Myometrial cell (primary cell): Measurements from ENCODE around the gene BAK1.

- RAMPAGE, long total RNA = start-site peak on the minus strand at chr6:33580201-33580250, 54 and 63 reads in 2 replicates
Measured at GRCh38 chr6:33579874-33580700, at the start of gene BAK1. BAK1 (minus strand) TSS chr6:33580276.

GRCh38 chr6:33633361-33634371 is 12.5 kb downstream of the ITPR3 start:
- RAMPAGE, long total RNA = no peak

DNA sequence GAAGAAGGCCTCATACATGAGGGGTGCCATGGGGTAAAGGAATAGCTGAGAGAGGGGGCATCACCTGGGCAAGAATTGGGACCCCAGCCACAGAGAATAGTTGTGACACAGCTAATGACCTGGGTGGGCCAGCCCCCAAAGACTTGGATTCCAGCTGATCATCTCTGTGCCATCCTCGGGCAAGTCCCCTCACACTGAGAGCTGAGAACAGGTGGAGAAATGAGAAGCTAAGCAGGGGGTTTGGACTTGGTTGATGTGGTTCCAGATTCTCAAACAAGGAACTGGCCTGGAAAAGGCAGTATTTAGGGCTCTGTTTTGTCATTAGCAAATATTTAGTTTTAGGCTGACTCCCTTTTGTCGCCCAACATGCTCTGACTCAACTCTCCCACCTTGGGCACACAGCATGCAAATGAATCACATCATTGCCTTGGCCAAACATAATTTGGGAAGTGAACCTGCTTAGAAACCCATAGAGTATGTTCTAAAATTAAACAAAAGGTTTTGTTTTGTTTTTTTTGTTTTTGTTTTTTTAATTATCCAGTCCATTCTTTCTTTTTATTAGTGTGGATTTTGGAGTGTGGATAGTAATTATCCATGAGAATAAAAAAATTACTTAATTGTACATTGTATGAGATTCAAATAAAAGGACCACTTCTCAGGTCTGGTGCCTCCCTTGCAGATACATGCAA is 9.5 kb upstream of the UQCC2 start:
- RAMPAGE, long total RNA = no peak

GRCh38 chr6:33737125-33738007 is 9.3 kb downstream of the IP6K3 start:
- RAMPAGE, long total RNA = no peak

GRCh38 chr6:33740039-33740521 is 6.6 kb downstream of the IP6K3 start:
- RAMPAGE, long total RNA = no peak

- RAMPAGE, long total RNA = no peak
Measured at GRCh38 chr6:33746000-33746736, 537 bp downstream of the IP6K3 start.

GRCh38 chr6:33782359-33782834 is 6.5 kb downstream of the LEMD2 start:
- RAMPAGE, long total RNA = no peak

DNA sequence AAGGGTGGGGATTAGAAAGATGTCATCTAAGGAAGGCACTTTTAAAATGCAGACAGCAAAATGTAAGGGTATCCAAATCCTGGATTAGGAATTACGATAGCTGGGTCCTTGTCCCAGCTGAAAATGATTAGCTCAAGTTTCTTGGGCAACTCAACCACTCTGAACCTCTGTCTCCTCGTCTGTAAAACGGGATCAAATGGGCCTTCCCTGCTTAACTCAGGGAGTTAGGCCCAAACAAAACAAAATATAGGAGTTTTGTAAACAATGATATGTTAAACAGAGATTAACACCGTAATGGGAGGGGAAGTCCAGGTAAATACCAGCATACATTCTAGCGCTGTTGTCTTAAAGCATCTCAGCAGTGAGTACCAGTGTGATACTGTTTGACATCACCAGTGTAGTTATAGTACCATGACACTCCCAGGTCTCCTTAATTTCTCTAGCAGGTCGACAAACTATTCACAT is 2.0 kb downstream of the LEMD2 start:
- RAMPAGE, long total RNA = no peak

DNA sequence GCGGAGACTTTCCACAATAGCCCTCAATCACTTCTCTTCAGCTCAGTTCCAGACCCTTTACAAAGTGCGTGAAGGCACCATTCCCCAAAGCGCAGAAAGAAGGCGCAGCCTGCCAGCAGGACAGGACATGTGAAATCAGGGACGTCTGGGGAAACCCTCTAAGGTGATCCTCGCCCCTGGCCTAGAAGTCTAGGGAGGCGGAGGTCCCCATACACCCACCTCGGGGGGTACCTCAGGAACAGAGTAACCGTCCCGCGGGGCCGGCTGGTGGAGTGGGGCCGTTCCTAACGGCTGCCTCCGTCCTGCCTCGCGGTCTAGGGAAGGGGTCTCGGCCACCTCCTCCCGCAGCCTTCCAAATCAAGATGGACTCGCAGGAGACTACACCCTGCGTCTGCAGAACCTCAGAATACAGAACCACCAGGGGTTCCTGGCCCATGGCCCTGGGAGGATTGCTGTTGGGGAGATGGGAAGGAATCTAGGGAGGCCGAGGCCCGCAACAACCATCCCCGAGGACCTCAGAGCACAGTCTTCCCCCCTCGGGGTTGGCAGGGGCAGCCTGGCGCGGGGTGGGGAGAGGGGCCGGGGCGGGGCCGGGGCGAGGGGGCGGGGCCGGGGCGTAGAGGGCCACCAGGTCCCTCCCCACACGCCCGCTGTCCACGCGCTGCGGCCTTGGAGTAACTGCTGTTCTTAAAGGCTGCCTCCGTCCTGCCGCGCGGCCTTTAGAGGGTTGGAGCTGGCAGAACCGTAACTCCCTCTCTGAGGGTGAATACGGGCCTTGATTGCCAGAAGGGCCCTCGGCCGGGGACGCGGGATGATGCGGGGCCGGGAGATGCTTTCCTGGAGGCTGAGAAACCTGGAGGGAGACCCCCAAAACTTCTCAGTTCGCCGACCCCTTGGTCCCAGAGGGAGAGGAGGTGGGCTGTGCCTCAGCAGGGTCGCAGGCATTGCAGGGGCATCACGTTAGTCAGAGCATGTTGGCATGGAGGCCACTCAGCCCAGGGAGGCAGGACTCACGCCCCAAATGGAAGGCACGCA is 89.0 kb upstream of the MLN start:
- RAMPAGE, long total RNA = no peak

DNA sequence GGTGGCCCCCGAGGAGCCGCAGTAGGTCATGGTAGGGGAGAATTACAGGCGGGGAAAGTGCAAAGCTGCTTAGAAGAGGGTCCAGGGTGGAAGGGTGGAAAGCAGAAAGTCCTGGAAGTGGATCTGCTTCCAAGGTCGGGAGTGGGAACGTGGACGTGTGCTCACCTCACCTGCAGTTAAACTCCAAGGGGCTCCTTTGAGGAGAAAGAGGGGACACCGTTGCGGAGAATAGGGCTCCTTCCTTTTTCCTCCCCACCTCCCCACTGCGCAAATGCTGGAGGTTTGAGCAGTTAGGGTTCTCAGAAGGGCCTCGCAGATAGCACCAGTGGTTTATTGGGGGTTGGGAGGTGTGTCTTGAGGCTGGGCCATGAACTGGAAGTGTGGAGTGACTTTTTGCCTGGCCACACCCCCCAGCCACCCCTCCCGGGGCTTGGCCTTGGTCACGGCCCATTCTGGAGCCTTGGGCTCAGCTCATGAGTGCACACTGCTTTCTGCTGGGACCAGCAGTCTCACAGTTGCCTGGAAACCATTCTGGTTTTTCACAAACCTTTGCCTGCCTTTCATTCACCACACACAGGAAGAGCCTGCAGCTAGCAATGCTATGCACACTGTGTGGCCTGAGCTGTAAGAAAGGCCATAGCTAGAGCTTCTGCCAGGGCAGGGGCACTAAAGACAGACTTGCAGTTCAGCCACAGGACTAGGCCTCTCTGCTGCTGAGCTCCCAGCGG is 100.5 kb upstream of the MLN start:
- RAMPAGE, long total RNA = no peak

DNA sequence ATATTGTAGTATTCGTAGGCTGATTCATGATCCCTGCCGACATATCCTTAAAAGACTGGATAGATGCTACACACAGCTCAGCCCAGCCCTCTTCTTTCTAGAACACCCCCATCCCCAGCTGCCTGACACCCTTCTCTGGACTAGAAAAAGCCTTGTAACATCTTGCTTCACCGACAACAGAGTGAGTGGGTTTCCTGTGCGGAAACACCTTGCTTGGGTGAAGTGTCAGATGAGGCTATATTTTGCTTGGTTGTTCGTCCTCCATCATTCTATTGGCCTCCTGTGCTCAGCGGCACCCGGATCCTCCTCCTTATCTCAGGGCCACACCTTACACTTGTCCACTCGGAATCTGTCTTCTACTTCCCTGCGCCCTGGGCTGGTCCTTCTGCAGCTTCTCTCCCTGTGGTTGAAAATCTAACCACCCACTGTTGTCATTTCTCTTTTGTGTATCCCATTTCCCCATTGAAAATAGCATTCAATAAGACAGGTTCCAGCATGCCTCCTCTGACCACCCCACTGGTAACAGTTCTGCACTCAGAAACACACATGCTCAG is 101.3 kb upstream of the MLN start:
- RAMPAGE, long total RNA = no peak

GRCh38 chr6:33906282-33906888 is 102.6 kb upstream of the MLN start:
- RAMPAGE, long total RNA = no peak

DNA sequence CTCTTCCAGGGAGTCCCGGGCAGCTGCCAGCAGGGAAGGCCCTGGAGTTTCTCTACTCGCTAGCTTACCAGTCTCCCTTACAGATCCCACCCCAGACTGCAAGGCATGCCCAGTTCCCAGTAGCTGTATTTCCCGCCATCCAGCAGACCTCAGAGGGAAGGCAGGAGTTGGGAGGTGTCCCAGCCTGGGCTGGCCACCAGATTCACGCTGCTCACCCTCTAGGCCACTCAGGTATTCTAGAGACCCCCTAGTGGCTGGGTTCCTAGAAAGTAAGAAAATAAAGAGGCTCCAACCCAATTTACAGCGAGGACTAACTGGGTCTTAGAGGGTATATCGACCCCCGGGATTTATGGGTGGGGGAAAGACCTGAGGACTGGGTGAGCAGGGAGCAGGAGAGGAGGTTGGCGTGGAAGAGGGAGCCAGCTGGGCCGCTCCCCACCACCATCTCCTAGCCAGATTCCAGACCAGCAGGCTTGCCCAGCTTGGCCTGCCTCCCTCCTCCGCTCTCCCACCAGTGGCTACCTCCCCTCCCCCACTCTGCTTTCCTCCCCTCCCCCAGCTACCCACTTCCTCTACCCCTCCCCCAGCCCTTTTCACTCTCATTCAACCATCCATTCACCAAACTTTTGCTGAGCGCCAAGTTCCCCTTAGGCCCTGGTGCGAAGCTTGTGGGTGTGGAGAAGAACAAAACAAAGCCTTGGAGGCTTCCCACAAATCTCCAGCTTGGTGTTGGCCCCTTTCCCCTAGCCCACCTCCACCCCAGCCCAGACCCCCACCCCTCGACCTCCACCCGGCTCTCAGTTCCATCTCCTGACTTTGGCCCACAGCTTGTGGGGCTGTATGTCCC is 9.6 kb upstream of the HMGA1 start:
- RAMPAGE, long total RNA = no peak

- RAMPAGE, long total RNA = no peak
Measured at GRCh38 chr6:34341700-34342124, 50.8 kb downstream of the NUDT3 start.

DNA sequence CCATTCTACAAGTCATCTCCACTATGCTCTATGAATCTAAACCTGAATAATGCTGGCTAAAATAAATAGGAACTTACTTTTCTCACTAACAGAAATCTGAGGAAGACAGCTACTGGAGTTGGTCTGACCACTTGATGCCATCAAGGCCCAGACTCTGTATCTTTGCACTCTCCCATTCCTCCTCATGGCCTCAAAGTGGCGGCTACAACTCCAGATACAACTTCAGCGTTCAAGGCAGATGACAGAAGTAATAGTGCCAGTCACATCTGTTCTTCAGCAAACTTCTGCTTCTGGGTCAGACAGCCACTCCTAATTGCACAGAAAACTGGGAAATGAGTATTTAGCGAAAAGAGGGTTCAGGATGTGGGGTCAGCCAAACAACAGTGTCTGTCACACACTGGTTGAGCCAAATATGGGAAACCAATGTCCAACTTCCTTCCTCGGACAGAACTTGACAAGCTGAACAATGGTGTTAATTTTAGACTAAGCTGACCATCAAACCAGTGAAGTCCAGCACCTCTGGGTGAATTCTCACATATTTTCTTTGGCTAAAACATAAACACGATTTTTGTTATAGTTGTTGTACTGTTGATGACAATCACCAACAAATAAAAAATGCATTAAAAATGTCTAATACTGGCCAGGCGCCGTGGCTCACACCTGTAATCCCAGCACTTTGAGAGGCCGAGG is 22.1 kb downstream of the NUDT3 start:
- RAMPAGE, long total RNA = no peak

DNA sequence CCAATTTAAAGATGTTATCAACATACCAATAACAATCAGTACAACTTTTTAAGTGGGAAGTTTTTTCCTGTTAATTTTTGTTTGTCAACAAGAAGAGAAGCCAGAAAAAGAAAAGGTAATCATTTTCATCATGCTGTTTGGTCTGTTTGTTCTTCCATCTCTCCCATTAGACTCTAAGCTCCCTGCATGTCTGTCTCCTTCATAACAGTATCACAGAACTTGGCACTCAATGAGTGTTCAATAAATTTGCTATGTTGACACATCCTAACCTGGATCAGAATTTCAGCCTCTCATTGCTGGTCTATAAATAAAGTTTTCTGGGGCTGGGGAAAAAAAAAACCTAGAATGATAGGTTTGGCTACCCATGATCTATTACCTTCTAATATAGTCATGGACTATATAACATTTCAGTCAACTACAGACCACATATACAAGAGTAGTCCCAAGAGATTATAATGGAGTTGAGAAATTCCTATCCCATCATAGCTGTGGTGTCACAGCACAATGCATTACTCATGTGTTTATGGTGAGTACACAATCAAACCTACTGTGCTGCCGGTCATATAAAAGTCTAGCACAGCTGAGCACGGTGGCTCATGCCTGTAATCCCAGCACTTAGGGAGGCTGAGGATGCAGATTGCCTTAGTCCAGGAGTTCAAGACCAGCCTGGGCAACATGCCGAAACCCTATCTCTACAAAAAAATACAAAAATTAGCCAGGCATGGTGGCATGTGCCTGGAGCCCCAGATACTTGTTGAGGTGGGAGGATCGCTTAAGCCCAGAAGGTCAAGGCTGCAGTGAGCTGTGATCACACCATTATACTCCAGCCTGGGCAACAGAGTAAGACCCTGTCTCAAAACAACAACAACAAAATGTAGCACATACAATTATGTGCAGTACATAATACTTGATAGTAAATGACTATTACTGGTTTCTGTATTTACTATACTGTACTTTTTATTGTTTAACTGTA is 5.9 kb downstream of the NUDT3 start:
- RAMPAGE, long total RNA = no peak

GRCh38 chr6:34391471-34392519 is 674 bp downstream of the NUDT3 start:
- RAMPAGE, long total RNA = no peak

GRCh38 chr6:34393577-34394076 is 1.2 kb upstream of the NUDT3 start:
- RAMPAGE, long total RNA = no peak

DNA sequence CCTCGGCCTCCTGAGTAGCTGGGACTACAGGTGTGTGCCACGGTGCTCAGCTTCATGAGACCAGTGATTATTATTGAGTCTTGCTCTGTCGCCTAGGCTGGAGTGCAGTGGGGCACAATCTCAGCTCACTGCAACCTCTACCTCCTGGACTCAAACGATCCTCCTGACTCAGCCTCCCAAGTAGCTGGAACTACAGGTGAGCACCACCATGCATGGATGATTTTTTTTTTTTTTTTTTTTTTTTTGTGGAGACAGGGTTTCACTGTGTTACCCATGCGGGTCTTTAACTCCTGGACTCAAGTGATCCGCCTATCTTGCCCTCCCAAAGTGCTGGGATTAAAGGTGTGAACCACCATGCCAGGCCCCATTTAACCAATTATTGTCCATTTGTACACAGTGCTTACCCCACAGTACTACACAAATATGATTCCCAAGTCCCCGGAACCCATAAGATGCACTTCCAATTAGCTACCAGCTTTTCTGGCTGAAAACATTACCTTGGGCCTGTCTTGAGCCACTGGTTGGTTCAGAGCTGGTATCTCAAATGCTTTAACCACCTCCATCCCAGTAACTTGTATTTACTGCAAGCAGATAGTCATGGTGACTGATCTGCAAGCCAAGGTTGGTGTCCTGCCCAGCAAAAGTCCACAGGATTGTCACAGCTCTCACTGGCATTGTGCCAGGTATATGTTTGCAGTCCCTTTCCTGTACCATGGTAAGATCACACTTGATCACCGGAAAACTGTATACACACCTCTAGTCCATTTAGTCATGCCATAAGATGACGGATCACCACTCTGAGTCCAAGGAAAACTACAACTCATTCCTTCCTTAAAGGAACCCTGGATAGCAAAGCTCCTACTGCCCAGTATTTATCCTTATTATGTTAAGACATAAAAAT is 10.0 kb downstream of the RPS10 start:
- RAMPAGE, long total RNA = no peak

DNA sequence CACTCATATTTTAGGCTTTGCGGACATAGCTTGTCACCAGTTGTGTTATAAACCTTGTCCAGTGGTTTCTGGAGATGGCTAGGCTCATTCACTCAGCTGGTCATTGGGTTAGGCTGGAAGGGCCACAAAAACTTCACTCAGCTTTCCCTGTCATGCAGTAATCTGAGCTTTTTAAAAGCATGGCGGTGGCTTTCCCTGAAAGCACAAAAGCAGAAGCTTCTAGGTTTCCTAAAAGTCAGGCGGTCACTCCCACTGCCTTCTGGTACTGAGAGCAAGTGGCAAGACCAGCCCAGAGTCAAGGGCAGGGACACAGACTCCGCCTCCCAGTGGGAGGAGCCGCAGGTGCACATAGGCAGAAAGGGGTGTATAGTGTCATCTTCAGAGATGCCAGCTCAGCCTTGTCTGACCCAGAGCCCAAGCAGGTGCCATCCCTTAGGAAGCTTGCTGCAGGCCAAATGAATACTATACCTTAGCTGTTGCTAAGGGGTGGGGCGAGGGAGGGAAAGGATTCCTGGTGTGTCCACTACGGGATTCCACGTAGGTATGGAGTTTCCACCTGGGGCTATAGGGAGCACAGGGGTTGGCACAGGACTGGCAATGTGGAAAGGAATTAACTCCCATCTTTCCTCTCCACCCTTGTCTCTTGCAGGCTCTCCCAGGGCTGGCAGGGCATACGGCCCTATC is 17.9 kb upstream of the PACSIN1 start:
- RAMPAGE, long total RNA = no peak